Tongue (tissue), 2 donors: ENCODE measurements around a stretch of chr7.

- RAMPAGE, long total RNA: no peak
Measured at GRCh38 chr7:45042654-45043104, 42.7 kb downstream of the CCM2 start.

DNA sequence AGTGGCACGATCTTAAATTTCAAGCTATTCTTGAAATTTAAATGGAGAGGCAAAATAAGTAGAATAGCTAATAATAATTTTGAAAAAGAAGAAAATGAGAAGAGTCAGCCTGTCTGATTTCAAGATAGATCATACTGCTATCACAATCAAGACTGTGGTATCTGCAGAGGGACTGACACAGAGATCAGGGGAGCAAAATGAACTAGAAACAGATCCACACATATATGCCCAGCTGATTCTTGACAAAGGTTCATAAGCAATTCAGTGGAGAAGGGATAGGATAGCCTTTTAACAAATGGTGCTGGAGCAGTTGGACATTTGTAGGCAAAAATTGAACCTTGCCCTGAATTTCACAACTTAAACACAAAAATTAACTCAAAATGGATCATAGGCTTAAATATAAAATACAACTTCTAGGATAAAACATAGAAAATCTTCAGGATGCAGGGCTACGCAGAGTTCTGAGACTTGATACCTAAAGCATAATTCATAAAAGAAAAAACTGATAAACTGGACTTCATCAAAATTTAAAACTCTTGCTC lies 42.5 kb downstream of the NACAD start:
- RAMPAGE, long total RNA: no peak

- RAMPAGE, long total RNA: no peak
Measured at GRCh38 chr7:45210977-45211126, 53.3 kb downstream of the RAMP3 start.

- RAMPAGE, long total RNA: no peak
Measured at GRCh38 chr7:45720467-45720913, 146.3 kb downstream of the ADCY1 start.

DNA sequence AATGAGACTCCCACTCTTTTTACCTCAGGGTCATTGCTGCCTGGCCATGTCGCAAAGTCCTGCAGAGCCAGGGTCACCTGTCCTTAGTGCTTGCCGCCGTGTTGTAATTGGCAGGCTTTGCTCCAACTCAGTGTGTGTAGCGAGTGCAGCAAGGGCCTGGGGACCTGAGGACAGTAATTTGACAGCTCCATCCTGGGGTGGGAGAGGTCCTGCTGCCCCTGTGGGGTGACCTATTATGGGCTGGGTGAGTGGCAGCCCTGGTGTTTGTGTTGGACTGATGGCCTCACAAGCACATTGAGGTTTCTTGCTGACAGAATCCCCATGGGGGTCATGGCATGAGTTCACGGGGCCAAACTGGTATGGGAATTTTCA lies 7.7 kb upstream of the IGFBP1 start:
- RAMPAGE, long total RNA: no peak

- RAMPAGE, long total RNA: no peak
Measured at GRCh38 chr7:45885081-45885557, 3.2 kb upstream of the IGFBP1 start.

GRCh38 chr7:45922841-45923250 lies 1.8 kb upstream of the IGFBP3 start:
- RAMPAGE, long total RNA: no peak

DNA sequence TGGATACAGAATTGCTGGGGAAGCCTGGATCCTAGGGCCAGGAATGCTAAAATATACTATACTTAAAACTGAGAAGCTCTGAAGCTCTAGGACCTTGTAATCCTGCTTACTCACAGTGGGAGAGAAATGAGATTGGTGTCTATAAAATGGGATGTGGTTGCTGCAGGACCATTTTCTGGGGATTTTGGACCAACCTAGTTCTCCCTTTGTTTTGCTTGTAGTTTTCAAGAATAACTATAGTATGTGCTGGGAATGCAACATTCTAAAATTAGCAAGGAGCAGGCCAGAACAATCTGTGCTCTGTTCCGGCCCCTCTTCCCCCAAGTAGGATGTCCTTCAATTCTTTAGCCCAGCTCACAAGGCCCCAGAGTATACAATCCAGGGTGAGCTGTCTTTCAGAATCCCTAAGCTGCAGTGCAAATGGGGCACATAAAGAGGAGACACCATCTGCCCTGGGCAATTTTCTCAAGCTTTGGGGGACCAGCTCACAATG lies 809.2 kb downstream of the TNS3 start:
- RAMPAGE, long total RNA: no peak

- RAMPAGE, long total RNA: no peak
Measured at GRCh38 chr7:47052891-47053185, 529.1 kb downstream of the TNS3 start.

- RAMPAGE, long total RNA: no peak
Measured at GRCh38 chr7:47192945-47193427, 388.9 kb downstream of the TNS3 start.

GRCh38 chr7:47254042-47254779 lies 327.7 kb downstream of the TNS3 start:
- RAMPAGE, long total RNA: no peak

GRCh38 chr7:47277319-47277981 lies 304.5 kb downstream of the TNS3 start:
- RAMPAGE, long total RNA: no peak

DNA sequence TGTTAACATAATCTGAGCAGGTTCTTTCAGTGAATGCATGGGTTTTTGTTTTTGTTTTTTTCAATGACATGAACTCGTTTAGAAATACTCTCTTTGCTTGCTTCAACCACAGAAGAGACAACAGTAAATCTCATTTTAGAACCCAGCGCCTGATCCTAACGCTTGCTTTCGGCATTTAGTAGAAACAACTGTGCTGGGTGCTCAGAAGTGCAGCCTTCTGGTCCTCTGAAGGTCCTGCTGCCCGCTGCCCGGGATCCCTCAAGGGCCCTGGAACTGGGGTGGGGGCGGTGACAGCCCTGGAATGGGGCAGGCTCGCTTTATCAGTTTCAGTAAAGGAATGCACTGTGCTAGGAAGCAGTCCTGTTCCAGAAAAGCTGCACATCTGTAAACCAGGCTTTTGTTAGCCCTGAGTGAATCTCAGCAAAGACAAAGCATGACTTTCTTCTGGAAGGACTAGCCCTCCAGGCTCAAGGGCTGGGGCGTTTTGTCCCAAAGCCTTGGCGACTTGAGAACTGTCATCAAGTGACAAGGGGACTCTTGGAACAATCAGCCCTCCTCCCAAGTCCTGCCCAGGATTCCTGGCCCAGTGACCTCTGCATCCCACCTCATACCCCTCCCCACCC lies 254.6 kb downstream of the TNS3 start:
- RAMPAGE, long total RNA: no peak

DNA sequence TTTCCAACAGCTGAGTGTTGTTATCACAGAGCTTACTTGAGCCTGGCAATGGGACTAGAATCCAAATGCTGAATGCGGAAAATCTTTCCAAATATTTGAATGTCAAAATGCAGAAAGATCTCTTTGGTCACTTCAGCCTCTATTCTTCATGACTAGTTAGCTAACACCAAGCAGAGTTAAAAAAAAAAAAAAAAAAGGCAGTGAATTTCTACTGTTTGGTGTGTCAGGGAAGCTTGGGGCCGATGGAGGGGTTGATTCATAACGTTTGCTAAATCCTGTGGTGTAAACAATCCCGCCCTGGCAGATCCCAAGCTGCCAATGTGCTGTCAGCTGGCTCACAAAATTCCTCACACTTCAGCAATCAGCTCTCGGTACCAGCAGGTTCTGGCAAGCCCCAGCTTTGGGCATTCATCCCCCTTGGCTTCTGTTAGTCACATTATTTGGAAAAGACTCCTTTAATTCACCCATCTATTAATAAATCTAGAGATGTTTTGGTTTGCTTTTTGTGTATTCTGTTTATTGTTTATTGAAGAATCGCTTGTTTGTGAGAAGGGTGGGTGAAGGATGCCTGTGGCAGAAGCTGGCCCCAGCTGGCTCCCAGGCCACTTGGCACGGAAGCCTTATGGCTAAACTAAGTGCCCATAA lies 245.8 kb downstream of the TNS3 start:
- RAMPAGE, long total RNA: no peak

DNA sequence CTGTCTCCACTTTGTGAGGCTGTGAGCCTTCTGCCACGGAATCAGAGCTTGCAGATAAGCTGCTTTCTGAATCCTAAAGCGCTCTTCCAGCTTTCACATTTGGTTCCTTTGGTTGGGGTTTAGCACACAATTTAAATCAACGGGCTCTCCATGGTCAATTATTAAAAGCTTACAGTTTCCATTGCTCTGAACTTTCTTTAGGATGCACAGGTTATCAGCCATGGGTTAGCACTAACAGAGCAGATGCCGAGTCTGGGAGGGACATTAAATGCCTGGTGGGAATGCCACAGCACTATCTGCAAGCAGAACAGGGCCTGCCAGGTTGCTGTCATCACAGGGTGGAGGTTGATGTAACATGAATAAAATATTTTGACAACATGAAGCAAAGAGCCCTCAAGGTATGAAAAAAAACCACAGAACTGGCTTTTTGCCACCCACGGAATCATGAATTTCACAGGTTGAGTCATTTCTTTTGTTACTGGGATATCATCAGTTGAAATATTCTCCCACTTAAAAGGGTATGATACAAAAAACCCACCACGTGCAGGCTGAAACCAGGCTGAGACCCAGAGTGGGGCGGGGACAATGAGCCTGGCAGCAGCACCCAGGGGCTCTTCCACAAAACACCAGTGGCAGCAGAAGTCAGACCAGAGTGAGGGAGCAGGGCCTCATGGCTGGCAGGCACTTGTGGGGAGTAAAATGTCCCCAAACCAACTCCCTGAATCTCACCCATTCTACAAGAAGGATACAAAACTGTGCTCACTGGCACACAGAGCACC lies 220.2 kb downstream of the TNS3 start:
- RAMPAGE, long total RNA: no peak

GRCh38 chr7:47362888-47363424 lies 219.0 kb downstream of the TNS3 start:
- RAMPAGE, long total RNA: no peak

DNA sequence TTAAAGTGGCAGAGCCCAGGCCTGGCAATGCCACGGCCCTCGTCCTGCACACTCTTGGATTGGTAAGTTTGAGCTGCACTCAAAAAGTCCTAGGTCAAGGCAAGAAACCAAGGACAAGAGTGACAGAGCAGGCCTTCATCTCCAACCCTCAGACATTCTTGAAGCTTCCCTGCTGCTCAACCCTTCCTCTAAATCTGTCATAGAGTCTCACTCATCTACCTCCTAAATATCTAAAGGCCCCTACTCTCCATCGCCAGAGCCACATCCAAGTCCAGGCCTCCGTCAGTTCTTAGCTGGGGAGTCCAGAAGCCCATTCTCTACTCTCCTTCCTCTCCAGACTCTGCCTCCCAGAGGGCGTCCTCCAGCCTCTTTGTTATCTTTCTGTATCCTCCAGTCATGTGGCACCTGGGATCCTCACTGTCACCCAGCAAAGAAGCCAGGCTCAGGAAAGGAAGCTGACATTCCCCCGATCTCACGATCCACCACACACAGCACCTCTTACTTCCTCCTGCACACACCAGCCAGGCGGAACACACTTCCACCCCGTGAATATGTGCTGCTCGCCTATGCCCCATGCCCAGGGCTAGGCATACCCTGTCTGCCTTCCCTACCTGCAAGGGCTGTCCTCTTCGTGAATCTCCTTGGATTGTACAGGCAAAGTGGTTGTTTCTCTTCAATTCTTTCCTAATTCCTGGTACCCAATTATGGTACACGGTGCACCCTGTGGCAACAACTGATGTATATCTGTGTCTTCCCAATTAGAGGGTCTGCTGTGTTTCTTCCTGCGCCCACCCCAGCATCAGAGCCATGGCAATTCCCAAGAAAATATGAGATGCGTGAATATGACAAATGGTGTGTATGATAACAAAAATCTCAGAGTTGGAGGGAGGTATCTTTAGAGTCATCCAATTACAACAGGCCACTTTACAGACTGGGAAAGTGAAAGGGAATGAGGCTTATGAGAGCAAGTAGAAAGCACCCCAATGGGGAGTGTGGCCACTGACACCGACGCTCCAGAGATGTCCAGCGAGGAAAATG lies 191.0 kb downstream of the TNS3 start:
- RAMPAGE, long total RNA: no peak

GRCh38 chr7:47400252-47400542 lies 181.7 kb downstream of the TNS3 start:
- RAMPAGE, long total RNA: no peak

DNA sequence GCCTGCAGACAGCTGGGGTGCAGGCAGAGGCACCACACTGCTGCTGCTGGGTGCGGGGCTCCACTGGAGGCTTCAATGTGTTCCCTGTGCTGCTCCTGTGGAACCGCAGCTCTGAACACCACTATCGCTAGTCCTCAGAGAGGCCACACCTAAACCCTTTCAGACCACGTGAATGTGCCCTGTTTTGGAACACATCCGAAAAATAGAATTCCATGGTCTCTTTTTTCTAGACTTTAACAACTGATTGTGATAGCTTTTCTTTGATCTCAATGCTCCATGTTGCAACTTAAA lies 180.9 kb downstream of the TNS3 start:
- RAMPAGE, long total RNA: no peak

DNA sequence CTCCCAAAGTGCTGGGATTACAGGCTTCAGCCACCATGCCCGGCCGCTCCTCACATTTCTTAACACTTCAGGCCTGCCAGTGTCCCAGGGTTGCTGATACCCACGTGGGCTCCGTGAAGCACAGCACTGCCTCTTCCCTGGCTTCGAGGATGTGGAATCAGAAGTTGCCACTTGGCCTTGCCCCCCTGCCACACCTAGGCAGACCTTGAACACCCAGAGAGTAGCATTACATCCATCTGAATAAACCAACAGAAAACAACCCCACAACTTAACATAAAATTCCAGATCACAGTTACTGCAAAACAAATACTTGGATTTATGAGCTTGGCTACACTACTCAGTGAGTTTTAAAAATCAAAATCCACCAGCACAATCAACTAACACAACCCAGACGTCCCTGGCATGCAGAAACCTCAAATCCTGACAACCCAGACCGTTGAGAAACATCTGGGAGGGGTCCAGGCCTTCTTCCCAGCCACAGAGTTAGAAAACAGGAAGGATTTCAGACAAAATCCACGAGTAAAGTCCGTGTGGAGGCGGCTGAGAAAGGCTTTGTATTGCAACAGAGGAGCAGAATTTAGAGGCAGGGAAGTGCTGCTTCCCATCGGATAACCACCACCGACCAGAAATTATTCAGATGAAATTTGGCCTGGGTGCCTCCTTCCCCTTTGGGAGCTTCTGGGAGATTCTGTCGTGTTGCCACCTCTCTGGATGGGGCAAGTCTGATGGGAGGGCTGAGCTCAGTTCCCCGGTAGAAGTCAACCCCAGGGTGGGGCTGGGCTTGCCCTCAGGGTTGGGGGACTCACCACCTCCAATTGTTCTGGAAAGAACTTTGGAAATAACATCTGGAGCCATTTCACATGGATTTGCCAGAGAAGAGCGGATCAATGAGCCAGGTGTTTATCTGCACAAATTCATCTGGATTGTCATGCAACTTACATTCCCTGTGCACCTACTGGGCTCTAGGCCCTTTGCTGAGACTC lies 61.5 kb downstream of the TNS3 start:
- RAMPAGE, long total RNA: no peak